ENCODE measurements around a stretch of chr13.

GRCh38 chr13:80824241-80824777, 483.4 kb upstream of the SPRY2 start:
- PRO-cap = no peak

DNA sequence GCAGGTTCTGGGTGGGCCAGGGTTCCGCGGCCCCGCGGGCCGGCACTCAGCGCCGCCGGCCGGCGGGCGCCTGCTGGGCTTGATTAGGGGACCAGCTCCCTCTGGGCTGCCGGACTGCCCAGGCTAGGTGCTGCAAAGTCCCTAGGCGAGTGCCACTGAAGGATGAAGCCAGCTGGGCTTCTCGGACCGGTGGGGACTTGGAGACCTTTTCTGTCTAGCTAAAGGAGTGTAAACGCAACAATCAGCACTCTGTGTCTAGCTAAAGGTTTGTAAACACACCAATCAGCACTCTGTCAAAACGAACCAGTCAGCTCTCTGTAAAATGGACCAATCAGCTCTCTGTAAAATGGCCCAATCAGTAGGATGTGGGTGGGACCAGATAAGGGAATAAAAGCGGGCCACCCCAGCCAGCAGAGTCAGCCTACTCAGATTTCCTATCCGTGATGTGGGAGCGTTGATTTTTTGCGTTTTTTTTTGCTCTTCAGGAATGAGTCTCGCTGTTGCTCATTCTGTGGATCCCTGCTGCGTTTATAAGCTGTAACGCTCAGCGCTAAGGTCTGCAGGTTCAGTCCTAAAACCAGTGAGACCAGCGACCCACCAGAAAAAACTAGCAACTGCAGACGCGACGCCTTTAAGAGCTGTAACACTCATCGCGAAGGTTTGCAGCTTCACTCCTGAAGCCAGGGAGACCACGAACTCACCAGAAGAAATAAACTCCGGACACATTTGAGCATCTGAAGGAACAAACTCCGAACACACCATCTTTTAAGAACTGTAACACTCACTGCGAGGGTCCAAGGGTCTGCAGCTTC, 435.8 kb downstream of the SLITRK6 start:
- PRO-cap = no peak

- PRO-cap = no peak
Measured at GRCh38 chr13:87674328-87674666, 3.1 kb downstream of the SLITRK5 start.

GRCh38 chr13:88934220-88934567, 1263.0 kb downstream of the SLITRK5 start:
- PRO-cap = no peak

- PRO-cap = bidirectional peak, plus-strand start at chr13:91347890, minus-strand start at chr13:91347545
Measured at GRCh38 chr13:91346562-91347781, 51.4 kb upstream of the GPC5 start.

DNA sequence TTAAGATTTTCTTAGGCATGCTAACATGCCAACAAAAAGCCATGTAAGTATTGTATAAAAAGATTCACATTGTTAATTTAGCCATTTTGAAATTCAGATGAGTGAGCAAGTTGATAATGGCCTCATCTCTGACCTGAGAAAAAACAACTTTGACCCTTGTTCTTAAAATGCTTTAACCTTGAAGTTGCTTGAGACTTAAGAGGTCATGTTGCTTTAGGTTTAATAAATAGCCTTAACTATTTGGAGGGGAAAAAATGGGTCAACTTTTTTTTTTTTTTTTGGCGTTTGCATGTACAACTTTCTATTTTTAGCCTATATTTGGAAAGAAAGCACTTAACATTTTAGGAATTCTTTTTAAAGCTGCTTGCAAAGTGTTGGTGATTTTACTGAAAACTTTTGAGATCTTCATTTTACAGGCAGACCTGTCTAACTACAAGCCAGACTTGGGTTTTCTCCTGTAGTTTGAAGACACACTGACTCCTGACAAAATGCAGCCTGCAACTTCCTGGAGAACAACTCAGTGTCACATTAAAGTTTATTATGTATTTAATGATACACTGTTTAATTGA, 44.8 kb upstream of the GPC5 start:
- PRO-cap = no peak

DNA sequence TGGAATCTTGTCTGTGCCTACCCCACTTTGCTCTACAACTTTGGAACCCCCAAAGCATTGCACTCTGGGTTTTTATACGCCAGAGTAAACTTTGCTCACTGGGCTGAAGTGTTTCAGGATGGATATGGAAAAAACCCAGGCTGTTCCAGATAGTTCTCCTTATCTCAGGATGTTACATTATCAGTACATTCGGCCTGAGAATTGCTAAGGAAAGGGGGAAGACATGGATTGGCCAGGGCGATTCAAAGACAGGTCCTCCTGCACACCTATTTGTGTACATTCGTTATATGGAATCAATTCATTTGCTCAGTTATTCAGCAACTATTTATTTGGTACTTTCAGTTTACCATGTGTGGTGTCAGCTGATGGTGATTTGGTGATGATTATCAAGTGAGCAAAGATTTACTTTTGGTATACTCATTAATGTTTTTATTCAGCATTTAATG, 211.3 kb downstream of the GPC5 start:
- PRO-cap = no peak

DNA sequence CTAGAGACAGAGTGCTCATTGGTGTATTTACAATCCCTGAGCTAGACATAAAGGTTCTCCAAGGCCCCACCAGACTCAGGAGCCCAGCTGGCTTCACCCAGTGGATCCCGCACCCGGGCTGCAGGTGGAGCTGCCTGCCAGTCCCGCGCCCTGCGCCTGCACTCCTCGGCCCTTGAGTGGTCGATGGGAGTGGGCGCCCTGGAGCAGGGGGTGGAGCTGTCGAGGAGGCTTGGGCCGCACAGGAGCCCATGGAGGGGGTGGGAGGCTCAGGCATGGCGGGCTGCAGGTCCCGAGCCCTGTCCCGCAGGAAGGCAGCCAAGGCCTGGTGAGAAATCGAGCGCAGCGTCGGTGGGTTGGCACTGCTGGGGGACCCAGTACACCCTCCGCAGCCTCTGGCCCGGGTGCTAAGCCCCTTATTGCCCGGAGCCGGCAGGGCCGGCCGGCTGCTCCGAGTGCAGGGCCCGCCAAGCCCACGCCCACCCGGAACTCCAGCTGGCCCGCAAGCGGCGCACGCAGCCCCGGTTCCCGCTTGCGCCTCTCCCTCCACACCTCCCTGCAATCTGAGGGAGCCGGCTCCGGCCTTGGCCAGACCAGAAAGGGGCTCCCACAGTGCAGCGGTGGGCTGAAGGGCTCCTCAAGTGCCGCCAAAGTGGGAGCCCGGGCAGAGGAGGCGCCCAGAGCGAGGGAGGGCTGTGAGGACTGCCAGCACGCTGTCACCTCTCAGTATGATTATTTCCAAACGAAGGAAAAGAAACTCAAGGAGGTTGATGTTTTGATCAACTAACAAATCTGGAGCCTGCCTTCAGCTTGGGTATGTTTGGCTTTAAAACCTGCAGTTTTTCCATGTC, 228.2 kb downstream of the GPC6 start:
- PRO-cap = no peak

DNA sequence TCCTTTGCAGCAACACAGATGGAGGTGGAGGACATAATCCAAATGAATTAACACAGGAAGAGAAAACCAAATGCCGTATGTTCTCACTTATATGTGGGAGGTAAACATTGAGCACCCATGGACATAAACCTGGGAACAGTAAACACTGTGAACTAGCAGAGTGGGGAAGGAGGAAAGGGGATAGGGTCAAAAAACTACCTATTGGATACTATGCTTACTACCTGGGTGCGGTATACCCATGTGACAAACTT, 294.6 kb downstream of the DCT start:
- PRO-cap = no peak

GRCh38 chr13:94549685-94550515, 46.1 kb downstream of the TGDS start:
- PRO-cap = unidirectional peak, plus-strand start at chr13:94549907

- PRO-cap = no peak
Measured at GRCh38 chr13:94710348-94710855, 1.9 kb downstream of the SOX21 start.

- PRO-cap = no peak
Measured at GRCh38 chr13:95186509-95187063, 114.7 kb downstream of the ABCC4 start.

- PRO-cap = unidirectional peak, minus-strand start at chr13:95340299
Measured at GRCh38 chr13:95340249-95340448, 38.9 kb upstream of the ABCC4 start.

DNA sequence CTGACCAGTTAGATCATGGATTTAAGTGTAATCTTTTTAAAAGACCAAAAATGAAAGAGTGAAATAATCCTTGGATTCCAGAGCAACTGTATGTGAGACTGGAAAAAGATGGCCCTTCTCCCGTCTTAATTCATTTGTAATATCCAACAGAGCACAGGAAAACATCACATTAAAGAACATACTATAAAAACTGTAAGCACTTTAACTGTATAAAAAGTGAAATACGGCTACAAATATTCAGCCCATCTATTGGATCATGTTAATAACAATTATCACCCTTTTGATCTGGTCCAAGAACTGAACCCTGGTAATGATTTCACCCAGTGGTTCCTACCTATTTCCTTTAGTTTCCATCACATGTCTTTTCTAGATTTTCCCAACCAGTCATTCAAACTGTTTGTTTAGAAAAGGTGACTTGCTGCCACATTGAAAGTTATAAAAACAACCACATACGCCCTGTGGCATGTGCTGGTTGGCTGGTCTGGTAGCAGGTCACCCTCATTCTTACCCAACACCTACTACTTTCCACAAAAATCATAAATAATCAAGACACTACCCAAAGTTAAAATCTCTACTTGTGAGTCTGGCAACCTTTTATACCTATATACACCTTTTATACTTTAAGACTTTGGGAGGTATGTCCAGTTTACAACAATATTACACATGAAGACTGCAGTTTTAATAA, 39.2 kb downstream of the DZIP1 start:
- PRO-cap = no peak

GRCh38 chr13:96636411-96636898, 357.8 kb downstream of the OXGR1 start:
- PRO-cap = no peak

DNA sequence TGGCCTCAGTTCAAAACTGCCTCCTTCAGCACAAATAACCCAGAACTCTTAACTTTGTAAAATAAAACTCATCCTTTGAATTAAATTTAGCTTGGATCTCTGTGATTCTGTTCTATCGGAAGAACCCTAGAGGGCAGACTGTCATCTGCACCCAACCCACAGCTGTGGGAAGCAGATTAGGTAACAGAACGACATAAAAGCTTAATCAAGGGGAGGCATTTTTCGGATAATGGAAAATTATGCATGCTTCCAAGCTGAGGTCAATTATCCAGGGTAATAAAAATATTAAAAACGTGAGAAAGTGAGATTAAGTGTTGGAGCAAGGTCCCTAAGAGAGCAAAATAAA, 10.0 kb downstream of the OXGR1 start:
- PRO-cap = no peak

GRCh38 chr13:97116643-97117307, 105.4 kb upstream of the MBNL2 start:
- PRO-cap = no peak

- PRO-cap = unidirectional peak, plus-strand start at chr13:97141834
Measured at GRCh38 chr13:97141531-97142138, 80.5 kb upstream of the MBNL2 start.

DNA sequence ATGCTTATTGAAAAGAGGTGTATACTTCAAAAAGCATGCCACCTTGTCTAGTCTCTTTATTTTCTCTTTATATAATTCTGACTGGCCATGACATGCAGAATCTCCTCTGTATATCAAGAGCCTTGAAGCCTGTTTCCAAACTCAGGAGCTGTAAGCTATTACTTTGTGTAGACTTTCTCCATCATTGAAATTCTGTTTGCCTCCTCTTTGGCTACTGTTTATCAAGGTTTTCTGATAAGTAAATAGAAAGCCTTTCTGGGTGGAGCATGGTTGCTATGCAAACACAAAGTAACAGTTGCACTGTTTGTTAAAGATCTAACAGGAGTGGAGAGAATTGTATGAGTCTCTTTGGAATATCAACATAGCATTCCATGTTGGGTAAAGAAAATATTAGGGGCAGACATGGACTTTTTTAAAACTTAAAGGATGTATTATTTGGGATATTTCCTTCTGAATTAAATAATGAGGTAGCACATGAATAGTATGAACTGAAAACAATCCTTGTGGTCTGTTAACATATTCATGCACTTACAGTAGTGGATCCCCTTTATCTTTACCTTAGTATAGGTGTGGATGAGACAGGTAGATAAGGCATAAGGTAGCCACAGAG, 56.3 kb upstream of the MBNL2 start:
- PRO-cap = no peak

DNA sequence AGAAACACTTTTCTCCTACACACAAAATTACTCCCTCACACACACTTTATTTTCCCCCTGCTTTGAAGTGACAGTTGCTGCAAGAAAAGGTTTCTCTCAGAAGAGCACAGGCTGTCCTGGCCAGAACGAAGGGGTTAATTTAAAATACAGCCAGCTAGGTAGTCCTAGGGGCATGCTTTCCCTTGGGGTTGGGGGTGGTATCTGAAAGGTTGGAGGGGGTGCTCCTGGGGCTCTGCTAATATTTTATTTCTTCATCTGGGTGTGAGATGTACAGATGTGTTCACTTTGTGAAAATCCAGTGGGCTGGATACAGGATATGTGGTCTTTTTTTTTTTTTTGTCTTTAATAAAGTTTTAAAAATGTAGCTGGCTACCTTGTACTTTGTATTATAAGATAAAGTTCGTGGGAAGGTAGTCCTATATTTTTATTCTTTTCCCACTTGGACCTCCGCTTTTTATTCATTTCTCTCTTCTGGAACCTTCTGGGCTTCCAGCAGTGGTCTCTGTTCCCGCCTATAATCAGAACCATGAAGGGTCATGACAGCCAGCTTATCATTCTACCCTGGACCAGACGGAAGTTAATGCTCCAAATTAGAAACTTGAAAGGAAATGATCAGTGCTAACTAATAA, 14.2 kb downstream of the MBNL2 start:
- PRO-cap = no peak